Smooth muscle cell (in vitro differentiated cells): ENCODE data around the gene NUAK1.

DNA sequence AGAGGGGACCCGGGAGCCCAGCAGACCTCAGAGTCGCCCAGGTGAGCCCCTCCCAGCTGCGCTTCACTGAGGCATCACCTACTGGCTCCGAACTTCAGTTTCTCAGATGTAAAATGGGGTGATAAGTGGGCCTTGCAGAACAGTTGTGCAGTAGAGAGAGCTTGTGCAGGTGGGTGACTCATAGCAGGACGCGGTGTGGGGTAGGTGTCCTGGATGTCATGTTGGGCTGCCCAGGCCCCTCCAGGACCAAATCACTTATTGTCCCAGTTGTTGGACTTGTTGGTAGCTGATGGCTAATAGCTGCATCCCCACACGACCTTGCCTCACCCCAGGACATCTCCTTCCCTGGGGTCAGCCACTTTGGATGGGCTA lies 43.6 kb upstream of the CHST11 start:
- RAMPAGE, long total RNA: no peak

DNA sequence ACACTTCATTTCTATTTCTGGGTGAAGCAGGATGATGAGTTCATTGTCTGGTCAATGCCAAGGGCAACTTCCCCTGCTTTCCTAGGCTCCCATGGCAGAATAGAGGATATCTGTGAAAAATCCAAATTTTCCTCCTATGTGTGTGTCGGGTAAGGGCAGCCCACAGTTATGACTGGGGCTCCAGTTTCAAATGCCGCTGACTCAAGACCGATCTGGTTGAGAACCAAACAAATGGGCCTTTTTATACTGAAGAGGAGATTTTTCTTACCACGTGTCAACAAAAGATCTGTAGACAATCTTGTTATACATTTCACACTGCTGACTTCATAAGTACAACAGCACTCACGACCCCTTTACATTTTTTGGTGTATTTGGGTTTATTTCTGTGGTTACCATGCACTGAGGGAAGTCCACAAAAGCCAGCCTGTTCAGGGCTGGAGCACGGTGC lies 120.9 kb downstream of the CHST11 start:
- RAMPAGE, long total RNA: no peak

DNA sequence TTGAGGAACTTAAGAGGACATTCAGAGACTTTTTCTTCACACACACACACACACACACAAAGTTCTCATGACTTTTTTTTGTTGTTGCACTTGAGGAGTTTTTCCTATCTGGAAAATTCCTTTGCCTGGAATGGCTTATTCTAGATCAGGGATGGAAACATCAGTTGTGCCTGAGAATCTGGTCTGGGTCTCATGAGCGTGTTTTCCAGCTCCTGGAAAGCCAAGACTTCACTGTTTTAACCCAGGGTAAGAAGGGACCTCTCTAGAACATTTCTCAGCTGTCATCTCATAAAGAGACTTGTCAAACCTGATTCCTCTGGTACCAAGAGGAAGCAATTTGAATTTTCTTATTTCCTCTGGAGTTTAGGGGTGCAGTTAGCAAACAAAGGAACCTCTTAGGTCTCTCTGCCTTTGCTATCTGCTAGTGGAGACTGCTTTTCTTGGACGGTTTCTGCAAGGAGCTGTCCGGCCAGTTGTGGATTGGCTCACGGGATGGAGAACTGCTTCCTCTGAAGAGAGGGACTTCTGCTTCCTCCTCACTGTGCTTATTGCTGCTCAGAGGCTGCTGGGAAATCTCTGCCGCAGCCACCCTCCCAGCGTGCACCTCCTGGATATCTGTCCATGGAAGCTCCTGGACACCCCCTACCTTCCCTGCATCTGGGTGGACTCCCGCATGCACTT lies 187.0 kb downstream of the CHST11 start:
- RAMPAGE, long total RNA: no peak

DNA sequence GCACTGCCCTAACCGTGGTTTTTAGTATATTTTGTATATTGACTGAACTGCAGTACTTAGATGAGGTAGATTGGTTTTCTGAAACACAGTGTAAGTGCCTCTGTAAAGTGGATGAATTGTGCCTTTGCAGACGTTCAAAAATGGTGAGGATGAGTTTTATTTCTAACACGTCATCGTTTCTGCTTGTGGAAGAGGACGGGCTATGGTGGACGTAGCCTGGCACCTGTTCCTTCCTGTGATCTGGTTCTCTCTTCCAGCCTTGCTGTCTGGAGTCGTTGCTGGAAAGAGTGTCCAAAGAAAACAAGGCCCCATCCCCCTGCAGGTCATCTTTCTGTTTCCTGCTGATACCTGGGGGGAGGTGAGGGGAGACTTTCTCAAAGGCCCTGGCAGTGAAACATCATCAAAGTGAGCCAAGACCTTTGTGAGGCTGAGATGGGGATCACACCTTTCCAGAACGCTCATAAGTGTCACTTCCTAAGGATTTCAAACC lies 235.6 kb downstream of the SLC41A2 start:
- RAMPAGE, long total RNA: no peak

GRCh38 chr12:104858560-104858959 lies 99.5 kb downstream of the SLC41A2 start:
- RAMPAGE, long total RNA: no peak

GRCh38 chr12:104896648-104897008 lies 61.5 kb downstream of the SLC41A2 start:
- RAMPAGE, long total RNA: no peak

DNA sequence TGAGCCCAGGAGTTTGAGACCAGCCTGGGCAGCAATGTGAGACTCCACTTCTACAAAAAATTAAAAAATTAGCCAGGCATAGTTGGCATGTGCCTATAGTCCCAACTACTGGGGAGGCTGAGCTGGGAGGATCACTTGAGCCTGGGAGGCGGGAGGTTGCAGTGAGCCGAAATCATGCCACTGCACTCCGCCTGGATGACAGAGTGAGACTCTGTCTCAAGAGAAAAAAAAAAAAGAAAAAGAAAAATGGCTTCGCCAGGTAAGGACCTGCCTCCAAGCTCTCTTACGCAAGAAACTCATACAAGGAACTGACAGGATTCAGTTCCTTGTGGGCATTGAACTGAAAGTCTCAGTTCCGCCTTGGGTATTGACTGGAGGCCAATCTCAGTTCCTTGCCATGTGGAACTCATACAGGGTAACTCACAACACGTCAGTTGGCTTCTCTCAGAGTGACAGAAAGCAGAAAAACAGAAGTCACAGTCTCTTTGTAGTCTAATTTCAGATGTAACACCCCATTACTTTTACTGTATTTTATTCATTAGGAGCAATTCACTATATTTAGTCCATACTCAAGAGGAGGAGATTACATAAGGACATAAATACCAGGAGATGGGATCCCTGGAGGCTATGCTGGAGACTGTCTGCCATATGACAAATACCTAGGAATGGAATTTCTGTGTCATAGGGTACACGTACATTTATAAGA lies 11.5 kb upstream of the NOPCHAP1 start:
- RAMPAGE, long total RNA: no peak

DNA sequence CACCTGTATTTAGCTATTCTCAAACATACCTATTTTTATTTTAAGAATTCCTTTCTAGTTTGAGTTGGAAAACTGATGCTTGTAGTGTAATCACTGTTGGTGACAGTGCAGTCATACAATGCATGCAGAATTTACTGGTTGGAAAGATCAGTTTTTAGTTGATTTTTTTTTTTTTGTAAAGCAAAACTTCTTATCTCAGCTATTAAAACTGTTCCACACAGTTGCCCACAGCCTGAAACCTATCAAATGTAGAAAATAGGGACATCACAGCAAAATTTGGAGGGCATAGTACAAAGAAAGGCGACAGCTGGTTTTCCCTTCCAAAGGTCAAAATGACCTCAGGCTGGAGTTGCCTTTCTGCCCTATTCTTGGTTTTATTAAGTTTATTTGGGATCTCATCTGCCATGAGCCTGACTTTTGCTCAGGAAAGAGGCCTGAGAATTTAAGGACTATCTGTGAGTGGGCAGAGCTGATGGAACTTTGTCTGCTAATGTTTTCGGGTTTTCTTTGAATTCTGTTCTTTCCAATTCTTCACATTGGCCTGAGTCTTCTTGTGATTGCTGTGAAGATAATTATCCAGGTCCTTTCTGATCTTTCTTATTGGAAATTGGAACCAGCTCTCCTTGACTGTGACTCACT lies 28.5 kb downstream of the NOPCHAP1 start:
- RAMPAGE, long total RNA: no peak

GRCh38 chr12:105214137-105215235 lies 21.5 kb downstream of the APPL2 start:
- RAMPAGE, long total RNA: no peak

DNA sequence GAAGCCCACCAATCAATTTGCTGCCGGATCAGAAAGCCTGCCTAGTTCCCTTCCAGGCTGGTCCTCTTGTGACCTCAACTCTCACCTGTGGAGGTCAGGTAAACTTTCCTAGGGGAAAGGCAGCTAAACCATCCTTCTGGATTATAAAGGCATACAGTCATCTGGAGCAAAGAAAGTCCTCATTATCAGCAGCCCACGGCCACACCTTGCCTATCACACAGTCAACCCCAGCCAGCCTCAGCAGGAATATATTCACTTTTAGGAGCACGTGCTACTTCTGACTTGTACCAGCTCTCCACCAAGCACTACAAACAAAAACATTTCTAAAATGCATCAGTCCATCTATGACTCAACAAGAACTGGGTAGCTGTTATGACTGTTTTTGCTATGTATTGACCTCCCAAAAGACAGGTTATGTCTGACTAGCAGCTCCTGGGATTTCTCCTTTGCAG lies 31.3 kb downstream of the NUAK1 start:
- RAMPAGE, long total RNA: no peak

DNA sequence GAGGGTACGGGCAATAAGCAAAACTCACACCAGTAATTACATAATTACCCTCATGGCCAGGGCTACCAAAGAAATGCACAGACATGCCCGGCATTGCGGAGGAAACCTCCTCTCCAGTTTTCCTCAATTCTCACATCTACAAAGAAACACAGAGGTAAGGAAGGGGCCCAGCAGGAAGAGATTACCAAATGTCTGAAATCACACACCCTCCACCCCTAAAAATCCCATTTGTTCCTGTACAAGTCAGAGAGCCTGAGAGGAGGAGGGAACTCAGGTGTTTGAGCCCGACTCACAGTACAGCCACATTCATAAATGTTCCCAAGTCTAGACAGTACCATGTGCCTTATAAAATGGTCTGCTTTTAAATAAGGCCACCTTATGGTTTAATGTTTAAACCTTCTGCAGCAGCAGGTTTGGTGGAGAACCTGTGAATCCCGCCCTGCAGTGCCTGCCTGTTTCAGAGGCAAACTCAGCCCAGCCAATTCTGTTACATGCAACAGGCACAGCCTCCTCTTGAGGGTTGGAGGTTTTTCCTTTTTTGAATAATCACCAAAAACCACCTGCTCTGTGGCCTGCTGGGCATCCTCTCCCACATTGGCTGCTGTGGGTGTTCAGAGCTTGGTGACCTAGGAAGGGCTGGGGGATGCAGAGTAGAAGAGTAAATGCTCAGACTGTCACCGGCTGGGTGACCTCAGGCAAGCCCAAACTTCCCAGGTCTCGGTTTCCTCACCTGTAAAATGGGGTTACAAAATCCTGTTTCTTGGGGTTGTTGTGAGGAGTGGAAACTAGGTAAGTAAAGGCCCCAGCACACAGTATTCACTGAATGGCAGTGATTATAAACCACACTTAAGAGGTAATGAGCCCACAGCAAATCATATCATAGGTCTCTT lies 28.1 kb downstream of the NUAK1 start:
- RAMPAGE, long total RNA: no peak

DNA sequence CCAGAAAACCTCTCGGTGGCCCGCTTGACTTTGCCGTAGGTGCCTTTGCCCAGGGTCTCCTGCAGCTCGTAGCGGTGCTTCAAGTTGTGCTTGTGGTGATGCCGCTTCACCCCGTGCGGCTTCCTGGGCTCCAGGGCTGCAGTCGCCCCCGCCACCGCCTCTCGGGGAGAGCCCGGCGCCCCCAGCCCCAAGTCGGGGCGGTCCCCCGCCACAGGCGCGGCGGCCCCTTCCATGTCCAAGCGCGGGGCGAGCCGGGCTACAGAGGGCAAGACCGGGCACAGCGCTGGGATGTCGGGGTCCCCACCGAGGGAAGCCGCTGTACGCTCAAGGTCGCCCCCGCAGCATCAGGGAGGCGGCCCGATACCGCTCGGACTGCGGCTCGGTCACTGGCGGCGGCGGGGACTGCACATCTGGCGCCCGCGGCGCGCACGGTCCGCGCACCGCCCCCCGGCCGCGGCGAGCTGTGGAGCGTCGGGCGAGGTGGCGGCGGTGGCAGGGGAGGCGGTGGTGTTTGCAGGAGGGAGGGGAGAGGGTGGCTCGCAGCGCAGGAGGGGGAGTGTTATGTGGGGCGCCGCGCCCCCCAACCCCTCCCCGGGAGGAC lies at the start of gene NUAK1:
Gene NUAK1 (minus strand): TSS at position 534 of the 601 bp plus-strand sequence.
- RAMPAGE, long total RNA: no peak

DNA sequence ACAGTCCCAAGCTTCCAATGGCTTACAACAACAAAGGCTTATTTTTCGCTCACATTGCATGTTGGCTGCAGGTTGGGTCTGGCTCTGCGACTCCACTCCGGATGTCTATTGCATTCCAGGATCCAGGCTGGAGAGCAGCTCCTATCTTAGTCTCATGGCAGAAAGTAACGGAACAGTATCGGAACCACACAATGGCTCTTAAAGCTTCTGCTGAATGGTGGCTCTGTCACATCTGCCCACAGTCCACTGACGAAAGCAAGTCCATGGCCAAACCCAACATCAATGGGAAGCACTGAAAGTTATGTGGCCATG lies 54.5 kb downstream of the CKAP4 start:
- RAMPAGE, long total RNA: no peak

DNA sequence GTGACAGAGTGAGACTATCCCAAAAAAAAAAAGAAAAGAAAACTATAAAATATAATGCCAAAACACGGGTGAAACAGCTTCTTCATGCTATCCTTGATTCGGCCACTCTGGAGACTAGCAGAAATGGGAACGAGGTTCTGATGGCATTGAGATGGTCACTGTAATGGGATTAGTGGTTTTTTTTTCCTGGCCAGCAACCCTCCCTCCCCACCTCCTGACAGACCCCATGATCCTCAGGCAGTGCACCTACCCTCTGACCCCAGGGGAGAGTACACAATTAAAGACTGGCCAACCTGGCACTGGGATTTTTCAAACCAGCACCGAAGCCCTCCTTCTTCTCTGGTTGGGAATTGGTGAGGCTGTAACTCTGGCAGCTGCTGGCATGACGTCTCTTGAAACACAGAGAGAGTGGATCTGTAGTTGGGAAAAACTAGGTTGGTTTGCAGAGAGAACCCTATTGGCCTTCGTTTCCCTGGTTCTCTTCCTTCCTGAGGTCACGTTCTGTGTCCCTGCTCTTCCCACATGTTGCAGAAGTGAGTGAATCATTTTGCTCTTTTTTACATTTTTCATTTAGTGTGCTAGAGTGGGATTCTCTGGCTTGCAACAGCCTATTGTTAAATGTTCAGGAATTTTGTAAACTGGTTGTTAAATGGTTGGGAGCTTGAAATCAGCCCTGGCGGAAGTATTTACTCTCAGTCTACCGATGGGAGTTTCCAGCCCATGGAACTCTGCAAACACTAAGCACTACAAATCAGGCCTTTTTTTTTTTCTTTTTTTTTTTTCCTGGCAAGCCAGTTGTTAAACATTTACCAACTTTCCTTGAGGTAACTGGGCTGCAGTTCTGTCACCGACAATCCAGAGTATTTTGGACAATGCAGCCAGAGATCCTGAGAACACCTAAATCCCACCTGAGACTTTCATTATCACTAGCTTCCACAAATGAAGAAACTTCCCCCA lies 26.7 kb upstream of the CKAP4 start:
- RAMPAGE, long total RNA: no peak

DNA sequence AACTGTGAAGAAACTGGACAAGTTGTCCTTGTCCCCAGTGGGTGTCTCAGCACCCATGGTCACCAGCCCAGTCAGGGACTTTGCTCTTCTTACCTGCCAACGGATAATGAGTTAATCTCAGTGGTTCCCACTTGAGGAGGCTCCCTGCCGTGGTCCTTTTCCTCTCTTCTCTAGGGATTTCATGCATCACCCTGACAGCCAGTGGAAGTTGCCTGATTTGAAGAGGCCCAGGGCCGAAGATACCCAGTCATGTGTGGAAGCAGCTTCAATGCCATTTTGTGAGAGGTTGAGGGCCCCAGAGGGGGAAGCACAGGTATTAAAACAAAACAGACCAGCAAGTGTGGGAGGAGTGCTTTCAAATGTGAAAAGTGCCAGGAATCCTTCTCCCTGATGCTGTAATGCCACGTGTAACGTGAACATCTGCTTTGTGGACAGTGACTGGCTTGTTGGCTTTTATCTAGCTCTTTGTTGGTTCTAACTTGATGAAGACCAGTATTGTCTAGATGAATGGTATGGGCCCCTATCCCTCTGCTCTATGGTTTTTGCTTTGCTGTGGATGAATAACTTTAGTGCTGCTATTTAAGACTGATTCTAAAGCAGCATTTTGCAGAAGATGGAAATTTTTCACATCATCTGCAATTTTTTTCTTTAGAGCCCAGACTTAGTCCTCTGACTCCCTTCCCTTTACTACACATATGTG lies 1.5 kb downstream of the TCP11L2 start:
- RAMPAGE, long total RNA: no peak

DNA sequence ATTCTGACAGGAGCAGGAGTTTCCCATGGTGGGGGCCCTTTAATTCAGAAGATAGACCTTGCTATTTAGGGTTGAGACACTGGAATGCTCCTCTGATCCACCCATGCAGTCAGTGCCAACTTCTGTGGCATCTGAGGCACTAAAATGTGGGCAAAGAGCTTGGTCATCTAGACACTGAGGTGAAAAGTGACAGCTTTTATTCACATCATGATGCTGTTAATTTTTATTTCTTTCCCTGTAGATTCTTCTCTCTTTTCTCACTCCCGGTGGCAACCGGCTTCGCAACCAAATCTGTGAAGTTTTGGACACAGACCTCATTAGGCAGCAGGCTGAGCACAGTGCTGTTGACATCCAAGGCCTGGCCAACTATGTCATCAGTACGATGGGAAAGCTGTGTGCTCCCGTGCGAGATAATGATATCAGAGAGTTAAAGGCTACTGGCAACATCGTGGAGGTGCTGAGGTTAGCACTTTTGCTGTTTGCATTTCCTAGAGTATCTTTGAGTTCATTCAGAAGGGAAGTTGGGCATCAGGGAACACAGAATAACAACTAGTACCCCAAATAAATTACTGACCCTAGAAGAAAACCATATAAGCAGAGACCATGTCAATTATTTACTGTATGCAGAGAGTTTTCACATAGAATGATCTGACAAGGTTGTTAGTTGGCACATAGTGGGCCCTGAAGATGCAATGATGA lies 18.9 kb downstream of the TCP11L2 start:
- RAMPAGE, long total RNA: no peak

DNA sequence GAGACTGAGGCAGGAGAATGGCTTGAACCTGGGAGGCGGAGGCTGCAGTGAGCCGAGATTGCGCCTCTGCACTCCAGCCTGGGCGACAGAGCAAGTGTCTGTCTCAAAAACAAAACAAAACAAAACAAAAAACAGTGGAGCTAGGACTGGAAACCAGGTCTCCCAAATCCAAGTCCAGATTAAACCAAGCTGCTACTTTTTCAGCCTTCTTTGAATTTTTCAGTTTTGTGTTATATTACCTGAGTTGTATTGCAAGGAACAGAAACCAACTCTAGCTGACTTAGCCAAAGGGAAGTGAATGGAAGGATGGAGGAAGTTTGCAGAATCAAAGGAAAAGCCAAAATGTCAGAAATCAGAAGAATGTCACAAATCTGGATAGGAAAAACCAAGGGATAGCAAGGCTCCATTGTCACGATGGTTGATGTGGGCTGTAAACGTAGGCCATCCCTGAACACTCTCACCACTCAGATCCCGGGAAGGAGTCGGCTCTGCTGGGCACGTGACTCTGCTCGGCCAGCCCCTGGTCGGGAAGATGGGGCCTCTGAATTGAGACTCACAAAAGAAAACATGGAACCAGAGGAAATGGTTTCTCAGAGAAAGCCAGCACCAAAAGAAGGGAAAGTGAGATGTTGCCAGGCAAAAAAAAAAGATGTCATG lies 26.0 kb downstream of the TCP11L2 start:
- RAMPAGE, long total RNA: no peak

DNA sequence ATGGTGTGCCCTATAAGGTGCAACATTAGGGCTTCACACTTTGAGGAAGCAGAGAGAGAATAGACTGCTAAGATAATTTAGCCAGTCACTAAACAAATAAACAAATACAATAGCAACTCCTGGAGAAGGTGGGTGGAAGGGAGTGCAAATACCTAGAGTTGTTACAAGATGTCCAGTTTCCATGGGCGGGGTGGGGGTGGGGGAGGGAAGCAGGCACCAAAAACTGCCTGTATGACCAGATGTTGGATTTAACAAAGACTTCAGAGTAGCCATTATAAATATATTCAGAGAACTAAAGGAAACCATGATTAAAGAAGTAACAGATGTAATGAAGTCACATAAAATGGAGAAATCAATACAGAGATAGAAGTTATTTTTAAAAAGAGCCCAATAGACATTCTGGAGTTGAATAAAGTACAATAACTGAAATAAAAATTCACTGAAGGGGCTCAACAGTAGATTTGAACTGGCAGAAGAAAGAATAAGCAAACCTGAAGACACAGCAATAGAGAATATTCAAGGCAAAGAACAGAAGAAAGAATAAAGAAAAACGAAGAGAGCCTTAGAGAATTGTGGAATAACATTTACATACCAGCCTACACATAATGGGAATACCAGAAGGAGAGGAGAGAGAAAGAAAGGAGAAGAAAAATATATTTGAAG lies 19.4 kb downstream of the RIC8B start:
- RAMPAGE, long total RNA: no peak

GRCh38 chr12:106985117-106985804 lies 1.7 kb downstream of the MTERF2 start:
- RAMPAGE, long total RNA: no peak

DNA sequence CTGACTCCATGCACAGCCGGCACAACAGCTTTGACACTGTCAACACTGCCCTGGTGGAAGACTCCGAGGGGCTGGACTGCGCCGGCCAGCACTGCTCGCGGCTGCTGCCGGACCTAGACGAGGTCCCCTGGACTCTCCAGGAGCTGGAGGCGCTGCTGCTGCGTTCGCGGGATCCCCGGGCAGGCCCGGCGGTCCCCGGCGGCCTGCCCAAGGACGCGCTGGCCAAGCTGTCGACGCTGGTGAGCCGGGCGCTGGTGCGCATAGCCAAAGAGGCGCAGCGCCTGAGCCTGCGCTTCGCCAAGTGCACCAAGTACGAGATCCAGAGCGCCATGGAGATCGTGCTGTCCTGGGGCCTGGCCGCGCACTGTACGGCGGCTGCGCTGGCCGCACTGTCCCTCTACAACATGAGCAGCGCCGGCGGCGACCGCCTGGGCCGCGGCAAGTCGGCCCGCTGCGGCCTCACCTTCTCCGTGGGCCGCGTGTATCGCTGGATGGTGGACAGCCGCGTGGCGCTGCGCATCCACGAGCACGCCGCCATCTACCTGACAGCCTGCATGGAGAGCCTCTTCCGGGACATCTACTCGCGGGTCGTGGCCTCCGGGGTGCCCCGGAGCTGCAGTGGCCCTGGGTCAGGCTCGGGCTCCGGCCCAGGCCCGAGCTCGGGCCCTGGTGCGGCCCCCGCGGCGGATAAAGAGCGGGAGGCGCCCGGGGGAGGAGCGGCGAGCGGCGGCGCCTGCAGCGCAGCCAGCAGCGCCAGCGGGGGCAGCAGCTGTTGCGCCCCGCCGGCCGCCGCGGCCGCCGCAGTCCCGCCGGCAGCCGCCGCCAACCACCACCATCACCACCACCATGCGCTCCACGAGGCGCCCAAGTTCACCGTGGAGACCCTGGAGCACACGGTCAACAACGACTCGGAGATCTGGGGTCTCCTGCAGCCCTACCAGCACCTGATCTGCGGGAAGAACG lies 1.2 kb downstream of the ABTB3 start:
- RAMPAGE, long total RNA: no peak